ENCODE measurements around the genes APOBEC3A and APOBEC3H.

GRCh38 chr22:38741886-38742906, 13.6 kb downstream of the SUN2 start:
- RRBS, result 89% methylated on average over 2 of the region's 30 CpGs

DNA sequence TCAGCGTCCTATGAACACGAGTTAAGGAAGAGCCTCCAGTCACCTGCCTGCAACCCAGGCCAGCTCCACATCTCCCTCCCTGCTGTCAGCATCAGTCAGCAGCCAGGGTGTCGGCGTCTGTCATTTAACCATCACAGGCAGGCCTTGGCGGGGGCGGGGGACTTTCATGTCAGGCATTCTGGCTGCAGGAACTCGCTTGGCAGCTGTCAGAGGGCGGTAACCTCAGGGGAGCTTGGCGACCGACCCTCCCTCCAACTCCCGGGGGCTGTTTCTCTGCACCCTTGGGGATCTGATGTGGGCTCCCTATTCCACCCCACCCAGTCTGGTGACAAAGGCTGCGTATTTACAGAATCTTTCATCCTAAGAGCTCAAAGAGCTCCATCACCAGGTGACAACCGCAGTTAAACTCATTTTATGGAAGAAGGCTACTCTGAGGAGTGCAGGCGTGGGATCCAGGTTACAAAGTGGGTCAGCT, 2.8 kb upstream of the SUN2 start:
- RRBS, result no CpG with 5 or more reads among the region's 14 CpGs

- RRBS, result no CpG with 5 or more reads among the region's 11 CpGs
Measured at GRCh38 chr22:38862680-38863380, 9.2 kb downstream of the CBX6 start.

- RRBS, result no CpG with 5 or more reads among the region's 13 CpGs
Measured at GRCh38 chr22:38870096-38870839, 1.7 kb downstream of the CBX6 start.

- RRBS, result no CpG with 5 or more reads among the region's 38 CpGs
Measured at GRCh38 chr22:38927004-38927632, 30.3 kb upstream of the APOBEC3A start.

GRCh38 chr22:38957245-38957794, at the start of gene APOBEC3A:
APOBEC3A (plus strand) TSS chr22:38957609.
- RRBS, result no CpG with 5 or more reads among the region's 11 CpGs

GRCh38 chr22:38980748-38981168, 1.4 kb upstream of the APOBEC3B start:
- RRBS, result no CpG with 5 or more reads among the region's 11 CpGs

GRCh38 chr22:39066653-39067504, 10.2 kb upstream of the APOBEC3G start:
- RRBS, result no CpG with 5 or more reads among the region's 13 CpGs

DNA sequence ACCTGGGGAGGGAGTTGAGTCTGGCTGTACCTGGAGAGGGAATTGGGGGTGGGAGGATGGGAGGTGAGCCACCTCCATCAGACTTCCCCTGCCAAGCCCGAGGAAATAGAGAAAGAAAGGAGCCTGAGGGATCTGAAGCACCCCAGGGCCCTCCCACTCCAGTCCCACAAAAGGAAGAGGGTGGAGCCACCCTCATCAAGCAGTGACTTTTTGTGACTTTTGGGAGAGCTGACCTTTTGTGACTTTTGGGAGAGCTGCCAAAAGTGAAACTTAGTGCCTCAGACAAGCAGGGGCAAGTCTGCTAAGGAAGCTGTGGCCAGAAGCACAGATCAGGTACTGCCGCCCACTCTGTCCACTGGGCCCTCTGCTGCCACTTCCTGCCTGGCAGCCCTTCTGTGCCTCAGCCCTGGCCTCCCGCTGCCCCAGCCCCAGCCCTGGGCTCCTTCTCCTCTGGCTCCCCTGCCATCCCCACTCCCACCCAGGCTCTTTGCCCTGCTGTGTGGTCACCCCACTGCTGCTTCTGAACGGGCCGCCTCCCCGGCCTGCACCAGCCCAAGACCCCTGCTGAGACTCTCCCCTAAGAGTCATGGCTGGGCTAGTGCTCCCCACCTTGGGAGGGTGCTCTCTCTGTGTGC, at the start of gene APOBEC3H:
APOBEC3H (plus strand) TSS at position 234 of the 635 bp plus-strand sequence.
- RRBS, result no CpG with 5 or more reads among the region's 6 CpGs

- RRBS, result no CpG with 5 or more reads among the region's 5 CpGs
Measured at GRCh38 chr22:39185811-39186133, 33.3 kb upstream of the CBX7 start.

GRCh38 chr22:39255444-39256019, 10.8 kb upstream of the PDGFB start:
- RRBS, result 56% methylated on average over 2 of the region's 11 CpGs

GRCh38 chr22:39309262-39309874, 10.1 kb downstream of the RPL3 start:
- RRBS, result no CpG with 5 or more reads among the region's 19 CpGs

DNA sequence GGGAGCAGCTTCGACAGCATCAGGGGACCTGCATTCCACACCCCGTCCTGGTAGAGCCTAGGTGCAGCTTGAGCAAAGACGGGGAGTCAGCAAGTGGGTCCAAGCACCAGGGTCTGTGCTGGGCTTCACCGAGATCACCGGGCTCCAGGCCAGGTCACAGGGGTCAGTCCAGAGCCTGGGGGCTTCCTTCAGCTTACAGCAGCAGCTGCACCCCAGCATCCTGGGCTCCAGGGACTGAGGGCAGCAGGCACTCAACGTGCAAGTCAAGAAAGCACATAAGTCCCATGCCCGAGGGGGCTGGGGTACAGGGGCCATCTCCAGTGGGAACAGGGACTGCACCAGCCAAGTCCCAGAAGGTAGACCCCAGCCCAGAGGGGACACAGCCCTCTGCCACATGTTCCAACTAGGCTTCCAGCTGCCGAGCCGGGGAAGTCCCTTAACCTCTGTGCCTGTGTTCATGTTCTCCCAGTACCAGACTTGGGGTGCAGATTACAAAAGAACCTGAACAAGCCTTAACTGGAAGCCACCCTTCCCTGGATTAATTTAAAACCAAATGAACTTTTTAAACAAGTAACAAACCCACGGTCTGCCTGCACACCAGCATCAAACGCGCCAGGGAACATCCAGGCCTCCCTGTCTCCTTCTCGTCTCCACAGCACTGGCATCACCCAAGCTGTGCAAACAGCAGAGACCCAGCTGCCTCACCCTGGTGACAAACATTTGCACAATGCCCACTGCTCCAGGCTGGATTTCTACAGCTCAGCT, 7.3 kb downstream of the RPL3 start:
- RRBS, result no CpG with 5 or more reads among the region's 13 CpGs

- RRBS, result no CpG with 5 or more reads among the region's 29 CpGs
Measured at GRCh38 chr22:39314714-39315795, 4.4 kb downstream of the RPL3 start.

DNA sequence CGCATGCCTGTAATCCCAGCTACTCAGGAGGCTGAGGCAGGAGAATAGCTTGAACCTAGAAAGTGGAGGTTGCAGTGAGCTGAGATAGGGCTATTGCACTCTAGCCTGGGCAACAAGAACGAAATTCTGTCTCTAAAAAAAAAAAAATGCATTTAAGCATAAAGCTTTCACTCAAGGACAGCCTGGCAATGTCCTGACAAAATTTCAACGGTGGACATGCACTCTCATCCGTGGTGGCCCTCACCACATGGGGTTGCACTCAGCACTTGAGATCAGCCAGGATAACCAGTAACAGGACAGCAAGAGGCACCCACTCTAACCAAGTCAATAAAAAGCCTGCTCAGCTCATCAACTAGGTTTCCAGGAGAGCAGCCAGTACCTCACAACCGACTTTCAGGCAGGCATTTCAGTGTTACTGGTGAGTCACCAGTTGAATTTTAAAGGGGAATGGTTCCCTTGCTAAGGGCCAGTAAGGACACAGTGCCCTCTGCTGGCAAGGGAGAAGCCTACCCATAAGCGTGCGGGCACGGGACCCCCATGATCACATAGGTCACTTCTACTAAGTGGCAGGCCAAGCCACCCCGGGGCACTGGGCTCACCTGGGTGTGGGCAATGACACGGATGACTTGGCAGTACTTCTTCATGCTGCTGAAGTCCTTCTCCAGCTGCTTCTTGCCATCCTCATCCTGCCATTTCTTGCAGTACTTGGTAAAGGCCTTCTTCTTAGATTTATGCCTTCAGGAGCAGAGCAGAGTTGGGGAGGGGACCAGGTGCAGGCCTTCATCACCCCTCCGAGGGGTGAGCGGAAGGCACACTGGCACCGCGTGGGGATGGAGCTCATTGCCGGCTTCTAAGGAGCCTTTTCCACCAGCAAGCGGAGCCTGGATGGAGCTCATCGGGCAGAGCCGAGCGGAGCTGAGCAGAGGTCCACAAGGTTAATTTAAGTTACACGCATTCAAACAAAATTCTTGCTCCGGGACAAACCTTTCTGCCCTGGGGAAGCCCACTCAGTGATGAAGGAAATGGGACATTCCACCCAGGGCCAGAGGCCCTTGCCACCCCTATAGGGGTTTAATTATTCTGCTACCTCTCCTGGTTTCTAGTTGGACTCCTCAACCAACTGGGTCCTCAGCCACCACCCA, 2.9 kb downstream of the RPL3 start:
- RRBS, result 40% methylated on average over 2 of the region's 21 CpGs

DNA sequence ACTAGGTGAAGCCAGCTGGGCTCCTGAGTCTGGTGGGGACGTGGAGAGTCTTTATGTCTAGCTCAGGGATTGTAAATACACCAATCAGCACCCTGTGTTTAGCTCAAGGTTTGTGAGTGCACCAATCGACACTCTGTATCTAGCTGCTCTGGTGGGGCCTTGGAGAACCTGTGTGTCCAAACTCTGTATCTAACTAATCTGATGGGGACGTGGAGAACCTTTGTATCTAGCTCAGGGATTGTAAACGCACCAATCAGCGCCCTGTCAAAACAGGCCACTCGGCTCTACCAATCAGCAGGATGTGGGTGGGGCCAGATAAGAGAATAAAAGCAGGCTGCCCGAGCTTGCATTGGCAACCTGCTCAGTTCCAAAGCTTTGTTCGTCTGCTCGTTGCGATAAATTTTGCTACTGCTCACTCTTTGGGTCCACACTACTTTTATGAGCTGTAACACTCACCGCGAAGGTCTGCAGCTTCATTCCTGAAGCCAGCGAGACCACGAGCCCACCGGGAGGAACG, 8.3 kb downstream of the SYNGR1 start:
- RRBS, result no CpG with 5 or more reads among the region's 16 CpGs

GRCh38 chr22:39405369-39406104, 6.0 kb downstream of the TAB1 start:
- RRBS, result no CpG with 5 or more reads among the region's 28 CpGs

GRCh38 chr22:39414204-39414921, 14.8 kb downstream of the TAB1 start:
- RRBS, result no CpG with 5 or more reads among the region's 11 CpGs

GRCh38 chr22:39416487-39416878, 16.9 kb downstream of the TAB1 start:
- RRBS, result no CpG with 5 or more reads among the region's 9 CpGs

GRCh38 chr22:39428327-39429112, 28.3 kb upstream of the MGAT3 start:
- RRBS, result no CpG with 5 or more reads among the region's 13 CpGs